ReNcell CX (cell line): ENCODE data around the gene AGBL3.

DNA sequence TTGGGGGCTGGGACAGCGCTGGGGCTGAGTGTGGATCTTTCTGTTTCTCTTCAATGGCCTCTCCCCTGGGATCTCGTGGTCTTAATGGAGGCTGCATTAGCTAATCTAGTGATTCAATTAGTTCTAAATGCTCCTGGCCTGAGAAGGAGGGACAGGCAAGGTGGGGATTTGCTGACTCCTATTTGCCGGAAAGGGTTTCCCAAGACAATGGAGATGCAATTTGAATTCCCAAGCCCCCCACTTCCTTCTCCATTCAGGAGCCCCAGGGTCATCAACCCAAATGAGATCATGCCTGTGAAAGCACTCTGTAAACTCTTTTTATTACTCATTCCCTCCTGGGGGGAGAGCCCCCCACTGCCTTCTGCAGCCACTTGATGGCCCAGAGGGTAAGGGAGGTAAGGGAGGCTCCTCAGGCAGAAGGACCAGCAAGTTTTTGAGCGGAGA is 111.8 kb upstream of the PLXNA4 start:
- PRO-cap = no peak

DNA sequence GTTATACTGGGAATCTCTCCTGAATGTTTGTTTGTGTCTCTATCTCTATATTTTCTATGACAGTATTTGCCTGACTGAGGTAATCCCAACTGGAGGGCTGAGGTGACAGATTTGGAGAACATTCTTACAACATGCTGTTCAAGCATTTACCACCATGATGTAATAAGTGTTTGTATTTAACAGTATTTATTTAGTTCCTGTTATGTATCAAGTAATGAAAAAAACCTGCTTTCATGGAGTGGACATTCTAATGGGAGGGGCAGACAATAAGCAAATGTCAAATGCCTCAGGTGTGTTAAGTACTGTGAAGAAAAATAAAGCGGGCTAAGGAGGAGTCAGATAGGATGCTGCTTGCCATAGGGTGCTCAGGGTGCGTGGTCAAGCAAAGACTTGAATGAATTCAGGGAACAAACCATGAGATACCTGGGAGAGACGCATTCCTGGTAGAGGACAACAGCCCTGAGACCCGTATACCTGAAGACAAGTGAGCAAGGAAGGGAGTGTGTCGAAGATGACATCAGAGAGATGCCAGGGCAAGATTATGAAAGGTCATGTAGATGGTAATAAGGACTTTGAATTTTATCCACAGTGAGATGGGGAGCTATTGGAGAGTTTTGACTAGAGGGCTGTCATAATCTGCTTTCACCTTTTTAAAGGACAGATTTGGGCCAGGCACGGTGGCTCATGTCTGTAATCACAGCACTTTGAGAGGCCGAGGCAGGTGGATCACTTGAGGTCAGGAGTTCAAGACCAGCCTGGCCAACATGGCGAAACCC is 417.9 kb downstream of the EXOC4 start:
- PRO-cap = no peak

DNA sequence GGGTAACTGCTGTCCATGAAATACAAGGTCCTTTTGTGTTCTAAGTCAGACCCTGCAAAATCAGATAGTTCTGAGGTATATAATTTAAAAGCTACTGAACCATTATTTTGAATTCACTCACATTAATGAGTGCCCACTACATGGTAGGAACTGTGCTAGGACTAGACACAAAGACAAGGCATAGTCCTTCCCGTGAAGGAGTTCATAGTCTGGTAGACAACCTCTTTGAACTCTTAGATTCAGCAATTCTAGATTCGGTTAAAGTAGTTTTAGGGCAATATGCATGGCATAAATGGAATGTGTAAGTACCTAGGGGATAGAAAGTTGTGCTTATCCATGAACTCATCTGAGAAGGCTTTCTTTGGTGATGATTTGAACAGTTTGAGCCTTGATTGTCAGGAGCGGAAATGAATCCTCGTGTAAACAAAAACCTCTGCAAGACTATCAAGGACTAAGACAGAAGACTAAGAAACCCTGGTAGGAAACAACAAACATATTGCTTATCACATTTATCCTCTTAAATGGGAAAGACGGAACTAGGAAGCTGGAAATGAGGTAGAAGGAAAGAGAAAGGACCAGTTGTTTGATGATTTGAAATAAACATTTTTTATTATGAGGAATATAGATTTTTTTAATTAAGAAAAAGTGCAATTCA is 359.3 kb upstream of the LRGUK start:
- PRO-cap = no peak

GRCh38 chr7:133895305-133895755 is 231.8 kb upstream of the LRGUK start:
- PRO-cap = no peak

GRCh38 chr7:134209322-134209833 is 82.2 kb downstream of the LRGUK start:
- PRO-cap = no peak

- PRO-cap = no peak
These were observed 57.5 kb upstream of the SLC35B4 start for GRCh38 chr7:134374183-134374777.

DNA sequence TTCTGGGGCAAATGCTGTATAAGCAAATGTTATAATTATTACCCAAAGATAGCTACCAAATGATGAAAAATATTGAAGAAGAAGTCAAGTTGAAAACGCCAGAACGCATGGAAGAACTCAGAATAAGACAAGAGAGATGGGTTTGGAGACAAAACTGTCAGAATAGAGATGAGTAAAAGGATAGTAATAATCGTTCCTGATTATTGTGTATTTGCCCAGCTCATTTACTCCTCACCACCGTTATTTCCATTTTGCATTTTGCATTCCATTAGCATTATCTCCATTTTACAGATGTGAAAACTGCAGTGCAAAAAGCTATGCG is 29.2 kb downstream of the AKR1B1 start:
- PRO-cap = no peak

GRCh38 chr7:134502387-134502938 is 24.9 kb upstream of the AKR1B10 start:
- PRO-cap = no peak

- PRO-cap = no peak
These were observed 6.1 kb downstream of the AKR1B10 start for GRCh38 chr7:134533509-134533841.

DNA sequence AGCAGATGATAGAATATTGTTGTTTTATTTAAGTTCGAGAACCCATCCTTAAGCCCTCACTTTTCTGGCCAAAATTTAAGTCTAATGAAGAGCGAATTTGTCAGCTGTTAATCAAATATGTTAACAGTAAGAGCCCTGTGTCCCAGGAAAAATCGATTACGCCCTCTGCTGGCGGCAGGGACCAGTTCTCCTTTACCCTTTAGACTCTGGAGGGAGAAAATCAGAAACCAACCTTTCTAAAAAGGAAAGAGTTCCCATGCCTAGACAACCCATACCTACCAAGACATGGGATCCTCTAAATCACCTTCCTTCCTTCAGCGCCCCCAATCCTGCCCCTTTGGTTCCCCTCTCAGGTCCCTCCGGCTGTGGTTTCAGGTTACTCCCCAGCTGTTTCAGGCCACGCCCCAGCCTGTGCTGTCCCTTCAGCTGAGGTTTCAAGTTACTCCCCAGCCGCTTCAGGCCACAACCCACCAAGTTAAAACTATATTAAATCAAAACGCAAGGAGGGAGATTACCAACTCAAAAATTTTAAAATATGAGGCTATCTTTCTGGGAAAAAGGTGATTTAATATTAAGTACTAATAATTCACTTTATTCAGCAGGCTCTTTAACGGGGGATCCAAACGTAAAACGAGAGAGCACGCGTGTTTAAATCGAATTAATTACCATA is 1.4 kb upstream of the AKR1B15 start:
- PRO-cap = no peak

DNA sequence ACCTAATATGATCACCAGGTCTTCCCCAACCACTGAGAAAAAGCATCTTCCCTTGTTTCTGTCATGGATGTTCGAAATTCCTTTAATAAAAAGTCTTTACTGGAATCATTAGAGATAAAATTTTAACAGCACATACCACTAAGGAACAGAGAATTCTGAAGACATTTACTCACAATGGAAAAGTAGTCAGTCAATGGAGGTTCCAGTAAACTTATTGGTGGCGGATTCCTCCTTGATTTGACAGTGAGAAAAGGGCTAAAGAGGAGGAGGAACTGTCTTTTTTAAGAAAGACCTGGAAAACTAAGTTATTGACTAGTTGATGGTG is 46.0 kb downstream of the BPGM start:
- PRO-cap = no peak

- PRO-cap = no peak
These were observed 49.4 kb upstream of the CALD1 start for GRCh38 chr7:134729812-134730742.

DNA sequence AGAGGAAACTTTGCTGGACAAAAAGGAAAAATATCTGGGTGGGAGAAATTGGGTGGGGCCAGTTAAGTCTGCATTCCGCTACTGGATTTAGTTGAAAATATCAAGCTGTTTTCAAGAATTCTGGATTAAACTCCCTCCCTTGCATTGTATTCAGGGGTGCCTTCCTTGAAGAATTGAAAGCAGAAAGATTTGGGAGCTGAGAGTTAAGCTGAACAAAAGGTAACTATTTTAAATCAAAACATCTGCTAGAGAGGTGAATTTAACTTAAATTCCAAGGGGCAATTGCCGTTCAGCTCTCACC is 34.1 kb upstream of the CALD1 start:
- PRO-cap = no peak

DNA sequence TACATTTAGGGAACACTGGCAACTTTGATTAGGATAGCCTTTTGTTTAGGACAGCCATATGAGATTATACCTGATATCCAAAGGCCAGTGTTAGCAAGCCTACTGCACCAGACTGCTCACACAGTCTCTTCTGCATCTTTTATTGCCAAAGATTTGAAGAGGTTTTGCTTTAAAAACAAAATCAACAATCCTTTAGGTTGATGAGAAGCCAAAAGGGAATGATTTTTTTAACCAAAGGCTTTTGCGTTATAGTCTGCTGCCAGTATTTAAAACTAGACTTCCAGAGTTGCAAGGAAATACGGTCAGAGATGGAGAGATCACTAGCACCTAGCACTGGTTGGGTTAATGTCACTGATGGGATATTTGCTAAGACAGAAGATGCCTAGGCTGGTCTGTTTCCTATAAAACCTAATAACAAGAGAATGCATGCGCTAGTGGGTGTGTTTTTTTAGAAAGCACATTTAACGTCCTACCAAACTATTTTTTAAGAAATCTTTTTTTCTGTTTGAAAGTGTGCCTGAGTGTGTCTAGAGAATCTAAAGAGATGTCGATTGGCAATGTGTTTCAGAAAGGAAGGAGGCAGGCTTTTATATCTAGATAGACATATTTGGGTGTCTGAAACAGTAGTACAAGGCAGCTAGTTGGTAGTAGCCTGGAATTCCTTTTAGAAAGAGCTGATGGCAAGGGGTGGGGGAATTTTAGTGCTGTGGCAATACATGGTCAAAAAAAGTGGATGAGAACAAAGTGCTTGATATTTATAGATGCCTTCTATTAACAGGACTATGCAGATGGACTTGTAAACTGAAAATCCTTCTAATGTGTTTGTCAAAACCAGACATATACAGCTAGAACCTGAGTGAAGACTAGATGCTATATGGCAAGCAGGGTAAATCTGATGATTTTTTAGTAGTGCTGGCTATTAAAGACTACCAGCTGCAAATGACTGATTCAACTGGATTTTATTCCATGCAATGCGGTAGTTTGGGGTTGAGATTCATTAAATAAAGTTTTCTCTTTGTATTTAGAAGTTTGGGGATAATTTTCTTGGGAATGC is 885 bp downstream of the CALD1 start:
- PRO-cap = no peak

DNA sequence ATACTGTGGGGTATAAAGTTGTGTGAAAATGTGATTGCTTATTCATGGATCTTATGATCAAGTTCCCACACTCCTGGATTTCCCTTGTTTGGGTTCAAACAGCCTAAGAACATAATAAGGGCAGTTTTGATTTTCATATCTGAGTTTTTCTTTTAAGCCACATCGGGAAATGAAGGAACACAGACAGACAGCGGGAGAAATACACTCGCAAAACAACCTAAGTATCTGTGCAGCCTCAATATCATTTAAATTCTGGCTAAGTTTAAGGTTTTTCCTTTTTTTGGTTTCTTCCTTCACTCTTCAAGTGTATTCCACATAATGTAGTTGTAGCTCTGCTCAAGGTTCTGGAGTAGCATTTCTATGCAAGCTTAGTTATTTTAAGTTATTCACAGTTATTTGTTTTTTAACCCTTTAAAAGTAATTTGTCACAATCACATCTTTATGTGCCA is 53.1 kb downstream of the CALD1 start:
- PRO-cap = no peak

- PRO-cap = no peak
These were observed 57.2 kb downstream of the CALD1 start for GRCh38 chr7:134836501-134837121.

DNA sequence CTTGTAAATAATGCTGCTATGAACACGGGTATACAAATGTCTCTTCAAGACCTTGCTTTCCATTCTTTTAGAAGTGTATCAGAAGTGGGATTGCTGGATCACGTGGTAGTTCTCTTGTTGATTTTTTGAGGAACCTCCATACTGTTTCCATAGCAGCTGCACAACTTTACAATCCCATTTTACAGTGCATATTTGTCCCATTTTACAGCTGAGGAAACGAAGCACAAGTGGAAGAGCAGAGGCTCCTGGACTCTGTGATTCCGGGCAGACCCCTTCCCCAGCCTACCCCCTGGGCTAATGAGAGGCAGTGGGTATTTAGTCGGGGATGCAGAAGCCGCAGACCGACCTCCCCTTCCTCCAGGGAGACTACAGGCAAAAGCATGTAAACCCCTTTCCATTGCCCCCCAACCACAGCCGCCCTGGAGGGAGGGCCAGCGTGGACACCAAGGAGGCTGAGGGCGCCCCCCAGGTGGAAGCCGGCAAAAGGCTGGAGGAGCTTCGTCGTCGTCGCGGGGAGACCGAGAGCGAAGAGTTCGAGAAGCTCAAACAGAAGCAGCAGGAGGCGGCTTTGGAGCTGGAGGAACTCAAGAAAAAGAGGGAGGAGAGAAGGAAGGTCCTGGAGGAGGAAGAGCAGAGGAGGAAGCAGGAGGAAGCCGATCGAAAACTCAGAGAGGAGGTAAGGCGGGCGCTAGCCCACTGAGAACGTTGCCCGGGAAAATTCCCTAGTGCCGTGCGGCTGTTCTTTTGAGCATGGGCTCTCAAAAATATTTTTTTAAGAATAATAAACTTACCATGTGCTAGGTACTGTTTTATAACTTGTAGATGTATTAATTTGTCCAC is 39.0 kb upstream of the AGBL3 start:
- PRO-cap = no peak

GRCh38 chr7:134966691-134967323 is 19.5 kb upstream of the AGBL3 start:
- PRO-cap = no peak

DNA sequence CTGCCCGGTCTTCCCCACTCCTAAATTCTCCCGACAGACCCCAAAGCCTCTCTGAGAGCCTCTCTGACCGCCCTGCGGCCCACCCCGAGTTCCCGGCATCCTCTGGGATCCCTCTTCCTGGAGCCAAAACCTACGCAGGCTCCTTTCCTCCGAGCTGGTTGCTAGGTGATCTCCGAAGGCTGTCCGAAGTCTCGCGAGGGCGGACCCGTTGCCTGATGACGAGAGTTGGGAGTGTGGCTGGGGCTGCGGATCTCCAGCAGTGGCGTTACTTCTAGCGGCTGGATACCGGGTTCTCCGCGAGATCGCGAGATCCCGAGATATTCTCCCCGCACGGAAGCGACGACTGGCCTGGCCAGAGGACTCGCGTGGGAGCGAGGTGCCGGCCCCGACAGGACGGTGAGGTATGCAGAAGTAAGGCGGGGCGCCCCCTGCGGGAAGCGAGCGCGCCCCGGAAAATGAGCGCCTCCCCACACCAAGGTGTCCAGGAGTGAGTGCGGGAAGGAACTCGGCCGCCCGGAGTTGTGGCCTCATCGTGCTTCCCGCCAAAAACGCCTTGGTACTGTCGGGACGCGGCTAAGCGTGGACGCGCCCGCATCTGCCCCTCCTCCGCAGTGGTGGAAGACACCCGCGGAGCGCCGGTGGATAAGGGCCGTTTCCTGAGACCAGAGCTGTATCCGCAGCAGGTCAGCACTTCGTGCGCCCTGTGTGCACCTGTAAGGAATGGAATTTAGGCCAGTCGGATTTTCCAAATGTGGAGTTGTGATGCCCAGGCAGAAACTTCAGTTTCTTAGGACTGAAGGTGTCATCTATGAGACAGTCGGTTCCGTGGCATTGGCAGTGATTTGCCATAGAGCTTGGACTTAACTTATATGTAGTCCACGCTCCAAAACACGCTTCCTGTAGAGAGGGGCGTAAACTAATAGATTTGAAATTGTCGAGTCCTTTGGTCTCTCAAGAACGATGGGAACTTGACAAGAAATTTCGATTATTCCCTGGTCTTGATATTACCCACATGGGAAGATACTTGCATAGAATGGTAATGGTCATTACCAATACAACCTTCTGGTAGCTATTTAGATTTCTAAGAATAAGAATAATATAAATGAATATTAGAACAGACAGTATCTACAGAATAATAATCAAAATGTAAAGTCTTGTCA is at the start of gene AGBL3:
AGBL3 (plus strand) TSS at position 208 of the 1,160 bp plus-strand sequence.
- PRO-cap = bidirectional peak, plus-strand start at position 304 of the sequence, minus-strand start at position 98 of the sequence; bidirectional peak, plus-strand start at position 476 of the sequence, minus-strand start at position 487 of the sequence; bidirectional peak, plus-strand start at position 617 of the sequence, minus-strand start at position 607 of the sequence

- PRO-cap = no peak
These were observed 9.0 kb downstream of the CYREN start for GRCh38 chr7:135161349-135161990.